HGPS cell (cell line): ENCODE measurements around the gene TBXA2R.

DNA sequence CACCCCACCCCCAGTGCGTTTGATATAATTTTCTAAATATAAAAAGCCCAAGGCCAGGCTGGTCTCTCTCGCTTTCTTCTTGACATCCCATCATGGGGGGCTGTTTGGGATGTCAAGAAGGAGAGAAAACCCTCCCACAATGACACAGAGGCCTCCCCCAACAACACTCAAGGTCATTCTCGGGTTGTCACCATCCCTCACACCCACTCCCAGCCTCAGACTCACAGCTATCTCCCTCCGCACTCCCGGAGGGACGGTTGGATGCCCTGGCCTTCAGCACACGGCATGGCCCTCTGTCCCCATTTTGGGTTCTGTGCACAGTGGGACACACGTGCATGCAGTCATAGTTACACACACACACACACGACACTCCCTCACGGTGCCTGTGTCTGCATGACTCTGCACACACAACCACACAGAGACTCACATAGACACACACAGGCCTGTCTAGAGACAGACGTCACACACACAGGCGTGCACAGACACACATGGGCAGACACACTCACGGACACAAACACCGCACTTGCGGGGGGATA is 4.8 kb upstream of the NFIC start:
- RRBS, result no CpG with 5 or more reads among the region's 15 CpGs

- RRBS, result no CpG with 5 or more reads among the region's 14 CpGs
Measured at GRCh38 chr19:3372350-3372837, 6.0 kb downstream of the NFIC start.

- RRBS, result 30% methylated on average over 6 of the region's 10 CpGs
Measured at GRCh38 chr19:3374420-3375207, 8.2 kb downstream of the NFIC start.

DNA sequence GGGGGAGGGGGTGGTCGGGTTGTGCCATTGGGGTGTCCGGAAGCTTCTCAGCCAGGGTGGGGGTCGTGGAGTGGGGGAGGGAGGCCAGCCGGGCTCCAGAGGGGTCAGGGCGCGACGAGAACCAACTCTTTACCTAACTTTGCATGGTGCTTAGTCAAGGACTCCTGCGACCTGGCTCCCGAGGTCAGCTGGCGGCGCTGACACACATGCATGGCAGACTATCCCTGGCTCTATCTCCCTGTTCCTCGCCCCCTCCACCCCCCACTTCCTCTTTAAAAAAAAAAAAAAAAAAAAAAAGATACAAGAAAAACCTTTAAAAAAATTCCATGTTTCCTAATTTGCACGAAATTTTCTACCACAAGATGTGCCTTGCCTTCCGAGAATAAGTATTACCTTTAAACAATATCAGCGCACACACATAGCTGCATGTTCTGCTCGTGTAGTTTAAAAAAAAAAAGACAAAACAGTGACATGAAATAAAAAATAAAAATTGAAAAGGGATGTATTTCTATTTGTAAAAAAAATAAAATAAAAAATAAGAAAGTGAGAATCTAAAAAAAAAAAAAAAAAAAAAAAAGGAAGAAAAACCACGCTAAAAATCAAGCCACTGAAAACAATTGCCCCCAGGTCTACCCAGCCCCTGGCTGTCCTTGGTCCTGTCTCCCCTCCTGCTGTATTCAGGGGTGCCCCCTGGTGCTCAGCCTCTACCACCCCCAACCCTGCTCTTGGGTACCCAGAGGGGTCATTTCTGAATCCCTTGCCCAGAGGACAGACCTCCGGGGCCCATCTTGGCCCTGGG is 15.2 kb downstream of the SMIM24 start:
- RRBS, result 47% methylated on average over 5 of the region's 18 CpGs

- RRBS, result 95% methylated on average over 5 of the region's 18 CpGs
Measured at GRCh38 chr19:3510909-3511254, 4.8 kb downstream of the FZR1 start.

DNA sequence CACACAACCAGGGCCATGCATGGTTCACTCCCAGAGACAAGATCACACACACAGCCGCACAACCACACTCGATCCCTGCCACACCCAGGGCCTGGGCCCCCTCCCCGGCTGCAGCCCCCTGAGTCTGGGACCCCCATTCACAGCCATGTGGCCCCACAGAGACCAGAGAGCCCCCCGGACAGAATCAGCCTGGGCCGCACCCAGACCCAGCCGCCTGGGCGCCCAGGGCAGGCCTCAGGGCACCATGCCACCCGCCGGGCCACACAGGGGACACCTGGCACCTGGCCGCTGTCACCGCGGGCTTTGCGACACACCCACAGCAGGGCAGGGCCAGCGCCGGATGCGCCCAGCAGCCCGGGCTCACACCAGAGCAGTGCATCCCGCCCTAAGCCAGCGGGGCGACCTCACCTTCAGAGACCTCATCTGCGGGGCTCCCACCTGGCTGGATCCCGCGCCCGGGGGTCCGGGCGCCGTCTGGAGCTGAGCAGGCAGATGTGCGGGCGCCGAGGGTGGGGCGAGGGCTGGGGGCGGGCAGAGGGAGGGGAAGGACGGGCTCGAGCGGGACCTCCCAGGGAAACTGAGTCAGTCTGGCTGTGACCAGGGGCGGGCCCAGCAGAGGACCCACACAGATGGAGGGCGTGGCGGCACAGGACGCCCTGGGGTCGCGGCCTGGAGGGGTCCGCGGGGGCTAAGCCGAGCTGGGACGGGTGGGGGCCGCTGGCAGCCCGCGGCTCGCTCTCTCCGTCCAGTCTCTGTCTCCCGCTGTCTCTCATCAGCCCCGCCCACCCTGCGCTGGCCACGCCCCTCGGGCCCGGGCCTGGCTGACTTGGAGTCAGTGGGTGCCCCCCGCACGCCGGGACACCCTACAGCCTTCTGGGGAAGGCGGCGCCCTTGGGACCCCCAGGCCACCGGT is at the start of gene TBXA2R:
Gene TBXA2R (minus strand): TSS at position 754 of the 913 bp plus-strand sequence.
- RRBS, result 6% methylated on average over 22 of the region's 62 CpGs

- RRBS, result no CpG with 5 or more reads among the region's 15 CpGs
Measured at GRCh38 chr19:3613664-3614169, 7.0 kb upstream of the TBXA2R start.

- RRBS, result 52% methylated on average over 11 of the region's 35 CpGs
Measured at GRCh38 chr19:3688267-3689150, 11.8 kb downstream of the PIP5K1C start.

- RRBS, result no CpG with 5 or more reads among the region's 10 CpGs
Measured at GRCh38 chr19:3743541-3744171, 17.8 kb downstream of the APBA3 start.

- RRBS, result 86% methylated on average over 8 of the region's 53 CpGs
Measured at GRCh38 chr19:4036919-4037748, 29.6 kb downstream of the ZBTB7A start.

- RRBS, result 94% methylated on average over 3 of the region's 31 CpGs
Measured at GRCh38 chr19:4044061-4044875, 22.4 kb downstream of the ZBTB7A start.

DNA sequence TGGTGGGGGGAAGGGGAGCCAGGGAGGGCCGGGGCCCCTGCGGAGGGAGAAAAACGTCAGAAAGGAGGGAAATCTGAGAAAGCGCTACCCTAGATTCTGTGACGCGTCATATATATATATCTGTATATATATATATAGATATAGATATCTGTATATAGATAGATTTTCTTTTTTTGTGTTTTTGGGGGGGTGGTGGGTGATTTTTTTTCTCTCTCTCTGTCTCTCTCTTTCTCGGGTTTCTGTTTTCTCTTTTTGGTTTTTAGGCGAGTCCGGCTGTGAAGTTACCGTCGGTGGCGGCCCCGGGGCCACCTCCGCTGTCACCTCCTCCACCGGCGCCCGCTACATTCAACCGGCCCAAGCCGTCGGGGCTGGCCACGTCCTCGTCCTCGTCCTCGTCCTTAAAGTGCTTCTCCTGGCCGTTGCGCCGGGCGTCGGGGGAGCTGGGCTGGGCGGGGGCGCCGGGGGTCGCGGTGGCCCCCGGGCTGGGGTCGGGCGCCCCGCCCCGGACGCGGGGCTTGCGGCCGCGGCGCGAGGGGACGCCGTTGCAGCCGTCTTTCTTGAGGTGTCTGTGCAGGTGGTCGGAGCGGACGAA is 19.1 kb downstream of the ZBTB7A start:
- RRBS, result 87% methylated on average over 9 of the region's 52 CpGs

DNA sequence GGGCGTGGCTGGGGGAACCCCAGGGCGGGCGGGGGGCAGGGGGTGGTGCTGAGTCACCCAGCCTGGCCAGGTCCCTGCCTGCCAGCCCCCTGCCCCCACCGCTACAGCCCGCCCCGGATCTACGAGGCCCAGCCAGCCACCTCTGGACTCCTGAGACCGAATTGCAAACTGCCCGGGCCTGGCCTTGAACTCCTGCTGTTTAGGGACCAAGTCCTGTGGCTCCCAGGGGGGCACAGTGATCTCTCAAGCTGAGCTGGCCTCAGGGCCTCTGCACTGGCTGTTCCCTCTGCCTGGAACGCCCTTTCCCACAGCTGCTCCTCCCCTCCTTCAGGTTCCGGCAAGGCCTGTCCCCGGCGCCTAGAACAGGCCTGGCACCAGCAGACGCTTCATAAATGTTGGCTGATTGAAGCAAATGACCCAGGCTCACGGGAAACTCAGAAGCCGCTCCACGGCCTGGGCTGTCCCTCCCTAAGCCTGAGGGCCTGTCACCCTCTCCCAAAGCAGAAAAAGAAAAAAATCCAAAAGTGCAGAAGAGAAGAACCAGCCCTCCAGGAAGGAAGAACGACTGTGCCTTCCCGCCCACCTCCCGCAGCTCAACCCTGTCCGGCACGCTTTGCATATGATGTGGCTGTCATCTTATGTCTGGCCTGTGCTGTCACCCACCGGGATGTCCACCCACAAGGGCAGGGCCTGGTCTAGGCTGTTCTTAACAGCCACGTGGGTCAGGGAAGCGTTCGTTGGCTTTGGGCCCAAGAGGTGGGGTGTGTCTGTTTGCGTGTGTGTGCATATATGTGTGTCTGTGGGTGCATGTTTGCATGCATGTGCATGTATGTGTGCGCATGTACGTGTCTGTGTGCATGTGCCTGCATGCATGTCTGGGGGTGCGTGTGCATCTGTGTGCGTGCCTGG is 13.9 kb downstream of the ZBTB7A start:
- RRBS, result 59% methylated on average over 7 of the region's 31 CpGs

GRCh38 chr19:4060361-4061025 is 6.2 kb downstream of the ZBTB7A start:
- RRBS, result 67% methylated on average over 7 of the region's 26 CpGs

GRCh38 chr19:4061026-4061910 is 5.4 kb downstream of the ZBTB7A start:
- RRBS, result 20% methylated on average over 6 of the region's 35 CpGs

- RRBS, result 89% methylated on average over 2 of the region's 14 CpGs
Measured at GRCh38 chr19:4096073-4096442, 27.9 kb downstream of the MAP2K2 start.

GRCh38 chr19:4110320-4110968 is 13.5 kb downstream of the MAP2K2 start:
- RRBS, result 100% methylated on average over 2 of the region's 27 CpGs

- RRBS, result 6% methylated on average over 48 of the region's 84 CpGs
Measured at GRCh38 chr19:4197803-4198666, 15.5 kb downstream of the ANKRD24 start.

DNA sequence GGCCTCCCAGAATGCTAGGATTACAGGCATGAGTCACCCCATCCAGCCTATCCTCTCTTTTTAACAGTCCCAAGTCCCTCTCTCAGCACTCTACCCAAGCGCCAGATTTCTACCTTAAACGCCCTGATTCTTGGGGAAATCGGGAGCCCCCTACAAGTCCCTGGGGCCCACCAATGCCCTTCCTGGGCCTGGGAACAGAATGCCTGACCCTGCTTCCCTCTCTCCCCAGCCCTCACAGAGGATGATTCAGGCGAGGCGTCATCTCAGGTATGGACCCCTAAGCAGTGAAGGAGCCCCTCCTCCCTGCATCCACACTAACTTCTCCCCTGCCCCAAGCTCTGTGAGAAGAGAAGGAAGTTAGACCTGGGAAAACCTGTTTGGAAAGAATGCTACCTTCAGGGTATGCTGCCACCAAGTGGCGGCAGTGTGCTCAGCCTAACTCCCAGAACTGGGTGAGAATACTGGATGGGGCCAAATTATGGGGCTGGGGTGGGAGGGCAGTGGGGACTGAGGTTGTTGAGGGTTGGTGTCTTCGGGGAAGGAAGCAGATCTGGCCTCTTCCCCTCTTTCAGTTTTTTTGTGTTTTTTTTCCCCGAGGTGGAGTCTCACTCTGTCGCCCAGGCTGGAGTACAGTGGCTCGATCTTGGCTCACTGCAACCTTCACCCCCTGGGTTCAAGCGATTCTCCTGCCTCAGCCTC is 20.6 kb upstream of the EBI3 start:
- RRBS, result no CpG with 5 or more reads among the region's 11 CpGs

DNA sequence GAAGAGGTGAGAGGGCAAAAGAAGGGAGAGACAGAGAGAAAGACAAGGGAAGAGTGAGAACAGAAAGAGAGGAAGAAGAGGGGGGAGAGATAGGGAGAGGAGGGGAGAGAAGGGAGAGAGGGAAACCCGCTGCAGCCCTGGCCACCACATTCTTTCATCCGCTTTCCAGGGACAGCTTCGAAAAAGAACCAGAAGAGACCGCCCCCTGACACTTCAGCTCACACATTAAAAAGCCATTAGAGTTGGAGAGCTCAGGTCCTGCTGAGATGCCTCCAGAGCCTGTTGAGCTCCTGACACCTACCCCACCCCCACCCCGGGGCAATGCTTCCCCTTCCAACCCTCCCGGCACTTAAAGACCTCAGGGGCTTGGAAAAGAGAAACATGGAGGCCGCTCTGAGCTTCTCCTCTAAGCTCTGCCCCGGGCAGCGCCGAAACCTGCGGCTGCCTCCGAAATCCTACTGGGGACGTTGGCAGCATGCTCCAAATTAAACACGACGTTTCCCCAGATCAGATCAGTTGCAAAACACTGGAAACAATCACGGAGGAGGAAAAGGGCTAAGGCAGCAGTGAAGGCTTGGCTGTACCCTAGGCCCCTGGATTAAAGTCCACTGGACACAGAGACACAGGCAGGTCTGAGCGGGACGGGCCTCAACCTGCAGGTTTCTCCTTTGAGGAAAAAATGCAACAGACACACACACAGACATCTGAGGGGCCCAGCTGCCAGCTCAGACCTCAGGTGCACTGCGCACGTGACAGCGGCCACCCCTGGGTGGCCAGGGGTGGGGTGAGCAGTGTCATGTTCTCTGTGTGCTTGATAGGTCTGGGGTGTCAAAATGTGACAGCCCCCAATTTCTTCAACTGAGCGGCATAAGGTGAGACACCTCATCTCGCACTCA is 9.7 kb downstream of the SH3GL1 start:
- RRBS, result 39% methylated on average over 3 of the region's 23 CpGs